Neuron (in vitro differentiated cells): ENCODE measurements around the genes RAB17 and RAMP1.

DNA sequence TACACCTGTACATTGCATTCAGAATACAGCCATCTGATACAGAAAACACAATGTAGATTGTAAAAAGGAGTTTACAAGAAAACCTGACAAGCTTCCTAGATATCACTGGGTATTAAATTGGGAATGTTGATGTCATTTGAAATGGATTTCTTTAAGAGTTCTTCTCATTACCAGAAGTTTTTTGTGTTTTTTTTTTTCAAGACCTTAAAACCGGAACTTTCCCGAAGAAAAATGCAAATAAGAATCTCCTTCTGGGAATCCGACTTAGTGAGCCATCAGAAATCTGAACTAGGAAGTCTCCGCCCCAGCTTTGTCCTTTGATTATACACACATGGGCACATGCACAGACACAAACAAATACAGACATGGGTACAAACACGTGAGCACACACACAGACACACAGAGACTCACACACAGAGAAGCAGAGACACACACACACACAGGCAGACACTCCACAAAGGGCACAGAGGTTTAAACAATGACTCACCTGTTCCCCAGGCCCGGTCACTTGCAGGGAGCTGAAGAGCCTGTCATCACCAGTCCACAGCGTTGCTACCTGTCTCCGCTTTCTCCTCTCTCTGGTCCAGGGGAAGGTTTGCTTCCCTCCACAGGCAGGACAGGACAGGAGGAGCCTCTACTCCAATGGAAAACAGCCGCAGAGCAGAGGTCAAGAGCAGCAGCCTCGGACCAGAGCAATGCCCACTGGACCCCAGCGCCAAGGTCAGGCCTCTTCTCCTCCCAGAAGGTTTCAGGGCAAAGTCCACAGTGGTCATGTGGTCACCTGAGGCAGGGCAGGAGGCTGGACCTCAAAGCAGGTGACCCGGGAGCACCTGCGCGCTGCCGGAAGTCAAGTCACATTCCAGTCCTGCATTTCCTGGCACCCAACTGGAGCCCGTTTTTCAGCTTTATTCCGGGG, at the start of gene RAB17:
RAB17 (minus strand) TSS at position 755 of the 916 bp plus-strand sequence.
- PRO-cap, result no peak

DNA sequence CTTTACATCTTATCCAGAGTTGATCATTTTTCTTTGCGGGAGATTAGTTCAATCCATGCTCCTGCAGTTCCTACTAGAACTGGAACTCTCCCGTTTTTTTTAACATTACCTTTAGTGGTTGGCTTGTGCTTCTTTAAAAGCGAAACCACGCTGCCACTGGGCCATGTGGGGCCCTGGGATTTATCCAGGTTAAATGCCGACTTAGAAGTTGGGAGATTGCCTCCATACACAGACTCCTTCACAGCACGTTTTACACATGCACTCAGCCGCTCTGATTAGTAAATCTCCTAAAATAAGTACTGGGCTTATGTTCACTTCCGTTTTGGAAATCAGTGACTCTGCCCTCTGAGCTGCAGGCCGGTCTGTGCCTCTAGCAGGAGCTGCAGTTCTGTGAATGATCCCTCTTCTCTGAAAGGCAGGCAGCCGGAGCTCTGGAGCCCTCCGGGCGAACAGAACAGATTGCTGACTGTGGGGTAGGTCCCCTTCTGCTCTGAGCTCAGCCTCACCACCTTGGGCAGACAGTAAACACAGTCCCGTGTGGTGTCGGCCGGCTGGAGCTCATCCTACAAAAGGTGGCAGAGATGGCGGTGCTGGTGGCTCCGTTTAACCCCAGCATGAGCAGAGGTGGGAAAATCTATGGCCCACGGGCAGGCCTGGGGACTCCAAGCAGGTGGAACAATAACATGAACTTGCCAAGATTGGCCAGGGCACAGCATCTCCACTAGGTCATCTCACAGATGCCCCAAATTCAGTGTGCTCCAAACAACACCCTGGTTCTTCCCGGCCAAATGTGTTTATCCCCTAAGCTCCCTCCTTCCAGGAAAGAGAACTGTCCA, 9.8 kb upstream of the RAB17 start:
- PRO-cap, result bidirectional peak, plus-strand start at position 528 of the sequence, minus-strand start at position 396 of the sequence

DNA sequence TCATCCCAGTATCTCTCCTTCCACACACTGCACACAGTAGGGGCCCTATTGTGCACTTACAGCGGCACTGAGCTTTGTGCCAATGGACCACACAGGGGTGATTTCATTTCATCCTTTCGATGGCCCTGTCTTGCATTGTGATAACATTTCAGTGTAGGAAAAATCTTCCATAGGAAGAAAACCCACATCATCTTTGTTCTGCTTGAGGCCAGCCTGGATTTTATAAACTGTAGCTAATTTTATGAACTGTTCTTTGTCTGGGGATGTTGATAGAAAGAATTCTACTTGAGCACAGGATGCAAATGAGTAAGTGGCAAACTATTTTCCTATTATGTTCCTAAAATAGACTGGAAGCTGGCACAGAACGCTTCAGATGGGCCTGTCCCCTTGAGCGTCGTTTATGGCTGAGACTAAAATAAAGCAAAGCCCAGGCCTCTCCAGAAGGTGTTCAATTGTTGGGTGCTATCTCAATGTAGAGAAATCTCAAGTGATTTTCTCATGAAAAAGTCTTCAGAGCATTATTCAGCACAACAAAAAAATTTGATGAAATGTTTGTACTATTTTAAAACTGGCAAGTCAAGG, 10.8 kb upstream of the LRRFIP1 start:
- PRO-cap, result no peak

- PRO-cap, result no peak
Measured at GRCh38 chr2:237682895-237683577, 55.6 kb downstream of the LRRFIP1 start.

GRCh38 chr2:237690853-237691987, 63.8 kb downstream of the LRRFIP1 start:
- PRO-cap, result unidirectional peak, plus-strand start at chr2:237691180; bidirectional peak, plus-strand start at chr2:237692333, minus-strand start at chr2:237691824

DNA sequence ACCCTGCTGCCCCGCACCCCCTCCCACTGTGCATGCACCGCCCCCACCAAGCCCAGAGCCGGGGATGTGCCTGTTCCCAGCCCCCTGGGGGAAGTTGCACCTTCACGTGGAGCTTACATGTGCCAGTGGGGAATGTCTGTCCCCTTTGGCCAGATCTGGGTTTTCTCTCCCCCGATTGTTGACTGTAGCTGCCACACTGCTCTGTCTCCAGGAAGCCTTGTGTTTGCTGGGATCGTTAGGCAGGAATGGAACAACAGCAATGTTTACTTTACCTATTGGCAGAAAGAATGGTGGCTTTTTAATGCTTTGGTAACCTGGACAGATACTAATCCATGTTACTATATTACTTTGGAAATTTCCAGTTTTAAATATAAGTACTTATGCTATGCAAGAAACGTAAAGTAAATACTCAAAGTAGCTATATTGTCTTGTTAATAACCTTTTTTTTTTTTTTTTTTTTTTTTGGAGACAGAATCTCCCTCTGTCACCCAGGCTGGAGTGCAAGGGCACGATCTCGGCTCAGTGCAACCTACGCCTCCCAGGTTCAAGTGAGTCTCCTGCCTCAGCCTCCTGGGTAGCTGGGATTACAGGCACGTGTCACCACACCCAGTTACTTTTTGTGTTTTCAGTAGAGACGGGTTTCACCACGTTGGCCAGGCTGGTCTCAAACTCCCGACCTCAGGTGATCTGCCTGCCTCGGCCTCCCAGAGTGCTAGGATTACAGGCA, 64.6 kb upstream of the RBM44 start:
- PRO-cap, result no peak

- PRO-cap, result no peak
Measured at GRCh38 chr2:237789259-237790078, 9.1 kb upstream of the RBM44 start.

- PRO-cap, result bidirectional peak, plus-strand start at chr2:237859623, minus-strand start at chr2:237859715
Measured at GRCh38 chr2:237859438-237860623, at the start of gene RAMP1. RAMP1 (plus strand) TSS chr2:237859623.

DNA sequence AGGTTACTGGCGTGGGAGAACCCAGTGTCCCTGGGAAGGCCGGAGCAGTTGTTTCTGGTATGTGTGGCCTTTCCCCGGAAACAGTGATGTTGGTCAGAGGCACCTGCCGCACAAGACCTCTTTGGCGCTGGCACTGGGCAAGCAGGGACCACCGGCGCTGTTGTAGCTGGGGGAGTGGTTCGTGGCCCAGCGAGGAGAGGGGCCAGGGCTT, 1.1 kb downstream of the RAMP1 start:
- PRO-cap, result no peak

GRCh38 chr2:237886421-237887135, 27.2 kb downstream of the RAMP1 start:
- PRO-cap, result no peak

- PRO-cap, result no peak
Measured at GRCh38 chr2:237898367-237899179, 39.1 kb downstream of the RAMP1 start.

GRCh38 chr2:238169245-238169703, 10.5 kb downstream of the ERFE start:
- PRO-cap, result no peak

DNA sequence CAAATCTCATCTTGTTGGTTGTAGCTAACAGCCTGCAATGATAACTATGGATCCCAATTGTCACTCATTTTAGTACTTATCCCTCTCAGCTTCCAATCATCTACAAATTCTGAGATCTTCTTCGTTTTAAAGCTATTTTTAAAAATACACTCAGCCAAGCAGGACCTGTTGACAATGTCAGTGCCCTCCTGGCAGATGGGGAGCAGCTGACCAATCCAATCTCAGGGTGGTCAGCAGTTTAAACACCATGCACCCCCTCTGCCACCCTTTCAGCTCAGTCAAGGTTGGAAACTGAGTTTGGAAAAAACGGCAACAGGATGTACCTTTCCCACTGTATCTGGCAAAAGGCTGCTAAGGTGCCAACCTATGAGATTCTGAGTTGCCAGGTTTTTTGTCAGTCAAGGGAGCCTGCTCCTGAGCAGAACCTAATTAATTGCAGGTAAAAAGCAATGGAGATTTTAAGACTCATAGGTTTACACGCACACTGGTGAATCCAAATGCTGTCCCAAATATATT, 2.2 kb downstream of the ILKAP start:
- PRO-cap, result no peak

DNA sequence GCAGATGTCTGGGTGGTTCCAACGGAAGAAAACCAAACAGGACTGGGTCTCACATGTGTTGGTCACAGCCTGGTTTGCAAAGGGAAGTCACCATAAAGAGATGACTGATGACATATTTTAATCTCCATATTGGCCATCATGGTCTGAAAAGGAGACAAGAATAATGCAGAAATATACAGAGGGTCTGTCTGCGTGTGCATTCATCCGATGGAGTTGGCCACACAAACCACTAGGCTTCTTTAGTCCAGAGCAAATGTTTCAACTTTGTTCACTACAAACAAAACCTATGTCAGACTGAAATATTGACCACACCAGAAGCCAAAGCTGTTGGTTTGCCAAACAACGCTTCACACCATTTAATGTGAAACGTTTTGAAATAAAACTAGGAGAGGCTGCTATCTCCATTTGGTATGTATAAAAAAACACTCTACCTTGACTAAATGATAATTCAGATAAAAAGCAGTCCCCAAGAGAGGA, 5.7 kb upstream of the HES6 start:
- PRO-cap, result no peak

GRCh38 chr2:238260500-238260987, 20.7 kb upstream of the HES6 start:
- PRO-cap, result no peak

- PRO-cap, result no peak
Measured at GRCh38 chr2:238287318-238288024, 939 bp downstream of the PER2 start.

GRCh38 chr2:238425839-238426448, 783 bp upstream of the ASB1 start:
- PRO-cap, result bidirectional peak, plus-strand start at chr2:238426307, minus-strand start at chr2:238426272

GRCh38 chr2:238433471-238433718, 6.7 kb downstream of the ASB1 start:
- PRO-cap, result no peak

- PRO-cap, result no peak
Measured at GRCh38 chr2:238459067-238459552, 32.4 kb downstream of the ASB1 start.

- PRO-cap, result no peak
Measured at GRCh38 chr2:238558876-238559231, 132.1 kb downstream of the ASB1 start.